Epithelial cell of prostate (primary cell): ENCODE results near the genes AMY2A, NBPF4, EEIG2, AKNAD1, WDR47 and TMEM167B.

GRCh38 chr1:100412879-100413590, 60.7 kb downstream of the CDC14A start:
- RRBS = no CpG with 5 or more reads among the region's 7 CpGs

GRCh38 chr1:100708580-100708995, 11.0 kb upstream of the VCAM1 start:
- RRBS = no CpG with 5 or more reads among the region's 1 CpG

DNA sequence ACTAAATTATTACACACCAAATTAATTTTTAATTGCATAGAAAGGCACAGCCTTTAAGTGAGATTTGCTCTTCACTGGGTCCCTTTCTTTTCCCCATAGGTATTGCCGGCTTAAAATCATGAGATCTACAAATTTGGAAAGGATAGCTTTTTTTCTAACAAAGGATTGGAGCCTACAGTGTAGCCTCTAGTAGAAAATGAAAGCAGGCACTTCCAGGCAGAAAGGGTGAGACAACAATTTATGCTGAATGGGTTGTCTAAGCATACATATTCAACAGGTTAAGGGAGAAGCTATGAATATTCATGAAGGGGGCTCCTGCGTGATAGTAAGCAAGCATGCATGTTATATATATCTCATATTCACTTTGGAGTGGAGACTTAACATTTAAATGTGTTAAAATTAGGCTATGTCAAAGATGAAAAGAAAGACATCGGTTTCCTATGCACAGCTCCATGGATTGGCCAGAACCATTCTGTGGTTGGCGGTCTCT, 65.9 kb downstream of the VCAM1 start:
- RRBS = no CpG with 5 or more reads among the region's 4 CpGs

DNA sequence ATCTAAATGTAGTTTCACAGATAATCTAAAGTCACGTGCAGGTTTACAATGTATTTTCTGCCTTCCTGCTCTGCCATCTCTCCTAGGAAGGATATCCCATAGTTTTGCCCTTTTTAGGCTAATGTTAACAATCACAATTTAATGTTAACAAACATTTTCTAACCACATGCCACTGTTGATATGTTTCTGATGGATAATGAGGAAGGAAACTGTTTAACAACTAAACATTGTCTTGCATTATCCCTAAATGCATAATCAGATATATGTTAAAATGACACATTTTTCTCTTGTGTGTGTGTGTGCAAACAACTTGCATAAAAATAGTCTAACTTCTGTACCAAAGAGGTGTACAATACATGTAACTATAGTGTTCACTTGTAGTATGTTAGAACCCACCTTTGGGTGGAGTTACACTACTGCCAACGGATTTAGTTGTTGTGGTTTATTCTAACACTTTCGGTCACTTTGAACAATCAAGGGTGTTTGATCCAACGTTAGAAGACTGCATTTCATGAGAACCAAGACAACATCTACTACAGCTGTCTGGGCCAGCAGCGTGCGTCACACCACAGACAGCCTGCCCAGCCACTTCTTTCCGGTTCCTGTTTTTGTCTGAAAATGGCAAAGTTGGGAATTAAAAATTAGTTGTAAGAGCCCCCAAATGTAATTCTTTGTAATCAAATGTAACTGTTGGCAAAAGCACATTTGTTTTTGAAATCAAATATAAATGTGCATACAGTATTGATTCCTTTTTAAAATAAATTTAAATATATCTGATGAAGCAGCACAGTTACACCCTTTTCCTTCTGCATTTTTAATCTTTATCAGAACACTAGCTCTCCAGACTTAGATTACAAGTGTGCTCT, 86.4 kb upstream of the DPH5 start:
- RRBS = no CpG with 5 or more reads among the region's 7 CpGs

GRCh38 chr1:101247919-101248191, 11.0 kb downstream of the S1PR1 start:
- RRBS = no CpG with 5 or more reads among the region's 3 CpGs

DNA sequence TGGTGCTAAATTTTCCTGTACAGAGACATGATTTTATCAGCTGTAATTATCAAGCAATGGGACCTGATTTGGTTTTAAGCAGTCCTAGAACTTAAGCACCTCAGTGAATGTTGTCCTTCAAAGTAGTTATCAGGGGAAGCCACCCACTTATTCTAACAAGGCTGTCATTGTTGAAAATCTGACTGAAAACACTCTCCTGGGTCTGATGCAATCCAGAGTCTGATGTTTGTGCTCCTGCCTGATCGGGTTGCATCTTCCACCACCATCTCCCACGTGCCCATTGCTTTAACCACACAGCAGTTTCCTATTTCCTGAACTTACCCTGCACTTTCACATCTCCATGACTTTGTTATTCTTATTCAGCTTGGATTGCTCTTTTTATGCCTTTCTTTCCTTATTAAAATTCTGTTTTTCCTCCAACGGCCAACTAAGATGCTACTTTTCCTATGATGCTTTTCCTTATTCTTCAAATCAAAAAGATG, 54.9 kb downstream of the S1PR1 start:
- RRBS = no CpG with 5 or more reads among the region's 3 CpGs

DNA sequence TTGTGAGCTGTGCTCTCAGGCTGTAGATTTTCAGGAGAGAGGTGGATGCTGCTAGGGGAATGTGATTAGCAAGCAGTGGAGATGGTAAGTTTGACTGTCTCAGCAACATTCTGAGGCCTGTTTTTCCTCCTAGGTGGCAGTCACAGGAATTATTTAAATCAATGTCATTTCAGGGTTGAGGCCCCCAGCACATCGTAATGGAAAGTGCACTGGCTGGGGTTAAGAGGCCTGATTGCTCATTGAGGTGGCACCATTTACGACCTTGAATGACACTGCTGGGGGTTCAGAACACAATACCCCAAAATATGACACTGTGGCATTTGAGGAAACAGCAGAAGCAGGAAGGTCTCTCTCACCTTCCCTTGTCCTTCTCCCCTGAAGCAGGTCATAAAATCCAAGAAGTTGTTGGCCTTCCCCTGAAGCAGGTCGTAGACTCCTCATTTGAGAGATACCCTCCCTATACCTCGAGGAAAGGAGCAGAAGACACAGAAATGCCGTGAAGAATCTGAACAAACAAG, 71.2 kb downstream of the S1PR1 start:
- RRBS = no CpG with 5 or more reads among the region's 5 CpGs

DNA sequence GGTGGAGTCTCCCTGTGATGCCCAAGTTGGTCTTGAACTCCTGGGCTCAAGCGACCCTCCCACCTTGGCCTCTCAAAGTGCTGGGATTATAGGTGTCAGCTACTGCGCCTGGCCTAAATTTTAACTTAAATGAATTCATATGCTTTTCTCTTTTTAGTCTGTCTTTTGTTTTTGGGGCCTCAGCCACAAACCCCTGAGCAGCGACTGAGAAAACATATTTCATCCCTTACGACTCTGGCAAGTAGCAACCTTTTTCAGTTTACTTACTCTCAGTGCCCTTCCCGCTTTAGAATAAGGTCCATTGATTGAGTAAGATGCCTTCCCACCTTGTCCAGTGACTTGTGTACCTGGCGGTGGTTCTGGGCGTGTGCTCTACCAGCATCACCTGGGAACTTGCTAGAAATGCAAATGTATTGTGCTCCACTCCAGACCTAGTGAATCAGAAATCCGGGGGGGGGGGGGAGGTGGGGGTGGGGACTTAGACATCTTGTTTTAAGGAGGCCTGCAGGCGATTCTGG, 72.0 kb downstream of the S1PR1 start:
- RRBS = no CpG with 5 or more reads among the region's 9 CpGs

GRCh38 chr1:101846590-101847220, 150.0 kb downstream of the OLFM3 start:
- RRBS = no CpG with 5 or more reads among the region's 13 CpGs

GRCh38 chr1:103529647-103530198, 4.2 kb downstream of the RNPC3 start:
- RRBS = no CpG with 5 or more reads among the region's 8 CpGs

GRCh38 chr1:103530199-103530764, 4.8 kb downstream of the RNPC3 start:
- RRBS = no CpG with 5 or more reads among the region's 3 CpGs

DNA sequence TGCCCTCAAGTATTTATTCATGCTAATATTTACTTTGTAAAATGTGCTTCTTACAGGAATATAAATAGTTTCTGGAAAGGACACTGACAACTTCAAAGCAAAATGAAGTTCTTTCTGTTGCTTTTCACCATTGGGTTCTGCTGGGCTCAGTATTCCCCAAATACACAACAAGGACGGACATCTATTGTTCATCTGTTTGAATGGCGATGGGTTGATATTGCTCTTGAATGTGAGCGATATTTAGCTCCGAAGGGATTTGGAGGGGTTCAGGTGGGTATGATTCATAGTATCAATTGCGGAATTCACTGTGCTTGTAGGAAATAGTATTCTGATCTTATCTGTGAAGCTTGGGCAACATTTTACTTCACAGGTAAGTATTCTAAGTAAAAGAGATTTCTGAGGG, at the start of gene AMY2A:
Gene AMY2A, plus strand, starts transcription at position 89 of the 403 bp plus-strand sequence.
- RRBS = no CpG with 5 or more reads among the region's 5 CpGs

- RRBS = no CpG with 5 or more reads among the region's 1 CpG
Observed at GRCh38 chr1:107536258-107536540, 395.4 kb downstream of the NTNG1 start.

DNA sequence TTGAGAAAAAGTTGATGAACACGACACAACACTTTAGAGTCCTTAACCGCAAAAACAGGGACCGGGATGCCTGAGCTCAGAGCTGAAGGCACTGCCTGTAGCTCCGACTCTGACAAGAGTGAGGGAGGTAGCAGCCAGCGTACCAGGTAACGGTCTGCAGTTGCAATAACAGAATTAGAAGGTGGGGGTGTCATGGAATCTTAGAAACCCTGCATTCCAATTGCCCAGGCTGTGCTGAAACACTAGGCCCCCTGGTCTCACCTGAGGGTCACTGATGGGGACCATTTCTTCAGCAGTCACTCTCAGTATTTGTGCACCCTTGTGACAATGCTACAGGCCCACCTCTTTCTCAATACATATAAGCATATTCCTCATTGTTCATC, at the start of gene NBPF4:
Gene NBPF4, minus strand, starts transcription at position 176 of the 383 bp plus-strand sequence.
- RRBS = no CpG with 5 or more reads among the region's 6 CpGs

DNA sequence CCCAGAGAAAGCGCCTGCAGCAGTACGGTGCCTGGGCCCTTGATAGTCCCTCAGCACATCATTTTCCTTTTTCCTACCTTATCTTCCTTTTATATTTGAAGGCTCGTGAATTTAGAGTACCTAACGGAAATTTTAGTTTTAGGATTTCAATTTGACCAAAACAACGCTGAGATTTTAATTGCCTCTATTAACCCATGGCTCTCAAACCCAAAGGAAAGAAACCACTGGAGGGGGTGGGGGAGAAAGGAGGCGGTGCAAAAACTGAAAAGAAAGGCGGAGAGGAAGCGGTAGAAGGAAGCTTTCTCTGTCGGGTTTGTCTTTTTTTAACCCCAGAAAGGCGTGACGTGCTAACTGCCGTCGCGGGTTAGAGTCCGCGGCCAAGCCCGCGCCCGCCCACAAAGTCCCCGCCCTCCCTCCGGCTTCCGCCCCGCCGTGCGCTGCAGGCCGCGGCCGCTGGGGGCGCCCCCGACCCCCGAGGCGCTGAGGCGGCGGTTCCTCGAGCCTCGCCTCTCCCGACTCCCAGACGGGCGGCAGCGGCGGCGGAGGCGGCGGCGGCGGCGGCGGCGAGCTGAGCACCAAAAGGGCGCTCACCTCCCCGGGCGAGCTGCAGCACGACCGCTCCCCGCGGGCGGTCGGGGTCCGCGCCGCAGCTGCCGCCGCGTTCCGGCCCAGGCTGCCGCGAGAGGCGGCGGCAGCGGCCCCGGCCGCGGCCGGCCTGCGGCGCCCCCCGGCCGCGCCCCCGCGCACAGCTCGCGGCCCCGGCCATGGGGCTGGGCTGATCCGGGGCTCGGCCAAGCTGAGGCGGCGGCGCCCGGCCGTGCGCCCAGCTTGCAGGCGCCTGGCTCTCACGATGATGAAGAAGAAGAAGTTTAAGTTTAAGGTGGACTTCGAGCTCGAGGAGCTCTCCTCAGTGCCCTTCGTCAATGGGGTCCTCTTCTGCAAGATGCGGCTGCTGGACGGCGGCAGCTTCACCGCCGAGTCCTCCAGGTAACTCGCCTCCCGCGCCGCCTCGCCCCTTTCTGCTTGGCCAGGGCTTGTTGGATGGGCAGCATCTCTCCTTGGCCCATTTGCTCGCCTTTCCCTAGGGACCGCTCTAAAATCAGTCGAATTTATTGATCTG, at the start of gene EEIG2:
Gene EEIG2, plus strand, starts transcription at position 522 of the 1,120 bp plus-strand sequence.
- RRBS = under 1% methylated on average over 21 of the region's 110 CpGs

DNA sequence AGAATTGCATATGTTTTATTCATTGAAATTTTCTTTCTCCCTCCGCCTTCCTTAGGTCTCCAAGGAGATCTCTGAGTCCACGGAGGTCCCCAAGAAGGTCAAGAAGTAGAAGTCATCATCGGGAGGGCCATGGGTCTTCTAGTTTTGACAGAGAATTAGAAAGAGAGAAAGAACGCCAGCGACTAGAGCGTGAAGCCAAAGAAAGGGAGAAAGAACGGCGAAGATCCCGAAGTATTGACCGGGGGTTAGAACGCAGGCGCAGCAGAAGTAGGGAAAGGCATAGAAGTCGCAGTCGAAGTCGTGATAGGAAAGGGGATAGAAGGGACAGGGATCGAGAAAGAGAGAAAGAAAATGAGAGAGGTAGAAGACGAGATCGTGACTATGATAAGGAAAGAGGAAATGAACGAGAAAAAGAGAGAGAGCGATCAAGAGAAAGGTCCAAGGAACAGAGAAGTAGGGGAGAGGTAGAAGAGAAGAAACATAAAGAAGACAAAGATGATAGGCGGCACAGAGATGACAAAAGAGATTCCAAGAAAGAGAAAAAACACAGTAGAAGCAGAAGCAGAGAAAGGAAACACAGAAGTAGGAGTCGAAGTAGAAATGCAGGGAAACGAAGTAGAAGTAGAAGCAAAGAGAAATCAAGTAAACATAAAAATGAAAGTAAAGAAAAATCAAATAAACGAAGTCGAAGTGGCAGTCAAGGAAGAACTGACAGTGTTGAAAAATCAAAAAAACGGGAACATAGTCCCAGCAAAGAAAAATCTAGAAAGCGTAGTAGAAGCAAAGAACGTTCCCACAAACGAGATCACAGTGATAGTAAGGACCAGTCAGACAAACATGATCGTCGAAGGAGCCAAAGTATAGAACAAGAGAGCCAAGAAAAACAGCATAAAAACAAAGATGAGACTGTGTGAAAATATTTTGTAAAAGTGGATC, 7.3 kb downstream of the PRPF38B start:
- RRBS = no CpG with 5 or more reads among the region's 31 CpGs

GRCh38 chr1:108748005-108748380, 1.5 kb downstream of the STXBP3 start:
- RRBS = no CpG with 5 or more reads among the region's 3 CpGs

GRCh38 chr1:108856960-108857377, at the start of gene AKNAD1:
Gene AKNAD1, minus strand, starts transcription at chr1:108857094.
- RRBS = no CpG with 5 or more reads among the region's 1 CpG

DNA sequence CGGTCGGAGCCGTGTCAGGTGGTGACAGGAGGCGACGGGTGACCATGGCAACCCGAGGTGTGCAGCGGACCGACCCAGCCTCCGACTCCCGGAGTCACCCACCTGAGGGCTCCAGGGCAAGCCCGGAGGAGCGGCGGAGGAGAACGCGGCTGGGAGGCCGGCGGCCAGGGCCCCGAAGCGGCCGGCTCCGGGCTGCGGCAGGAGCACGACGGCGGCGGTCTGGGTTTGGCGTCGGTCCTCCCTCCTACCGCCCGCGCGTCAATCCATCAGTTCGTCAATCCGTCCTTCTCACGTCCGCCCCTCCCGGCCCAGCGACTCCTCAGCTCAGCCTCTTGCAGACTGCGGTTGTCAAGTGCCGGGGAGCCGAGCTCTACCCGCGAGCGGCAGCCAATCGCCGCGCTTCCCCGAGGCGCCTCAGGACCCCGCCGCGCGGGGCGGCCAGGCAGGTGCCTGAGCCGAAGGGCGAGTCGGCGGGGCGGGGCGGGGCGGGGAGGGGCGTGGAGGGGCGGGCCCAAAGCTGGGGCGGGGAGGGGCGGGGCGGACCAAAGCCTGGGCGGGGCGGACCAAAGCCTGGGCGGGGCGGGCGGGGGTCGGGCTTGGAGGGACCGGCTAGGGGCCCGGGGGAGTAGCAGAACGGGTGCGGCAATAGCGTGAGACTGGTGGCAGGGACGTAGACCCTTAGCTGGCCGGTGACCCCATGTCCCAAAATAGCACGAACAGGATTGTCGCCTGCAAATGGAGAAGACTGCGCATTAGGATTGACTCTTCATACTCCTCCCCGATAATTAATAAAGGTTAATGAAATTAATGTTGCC, at the start of gene WDR47:
Gene WDR47, minus strand, starts transcription at position 343 of the 815 bp plus-strand sequence.
- RRBS = under 1% methylated on average over 32 of the region's 83 CpGs

- RRBS = under 1% methylated on average over 13 of the region's 57 CpGs
Observed at GRCh38 chr1:109090481-109091511, at the start of gene TMEM167B. Gene TMEM167B, plus strand, starts transcription at chr1:109090764.